Natural killer cell (primary cell): ENCODE measurements around a stretch of chr9.

DNA sequence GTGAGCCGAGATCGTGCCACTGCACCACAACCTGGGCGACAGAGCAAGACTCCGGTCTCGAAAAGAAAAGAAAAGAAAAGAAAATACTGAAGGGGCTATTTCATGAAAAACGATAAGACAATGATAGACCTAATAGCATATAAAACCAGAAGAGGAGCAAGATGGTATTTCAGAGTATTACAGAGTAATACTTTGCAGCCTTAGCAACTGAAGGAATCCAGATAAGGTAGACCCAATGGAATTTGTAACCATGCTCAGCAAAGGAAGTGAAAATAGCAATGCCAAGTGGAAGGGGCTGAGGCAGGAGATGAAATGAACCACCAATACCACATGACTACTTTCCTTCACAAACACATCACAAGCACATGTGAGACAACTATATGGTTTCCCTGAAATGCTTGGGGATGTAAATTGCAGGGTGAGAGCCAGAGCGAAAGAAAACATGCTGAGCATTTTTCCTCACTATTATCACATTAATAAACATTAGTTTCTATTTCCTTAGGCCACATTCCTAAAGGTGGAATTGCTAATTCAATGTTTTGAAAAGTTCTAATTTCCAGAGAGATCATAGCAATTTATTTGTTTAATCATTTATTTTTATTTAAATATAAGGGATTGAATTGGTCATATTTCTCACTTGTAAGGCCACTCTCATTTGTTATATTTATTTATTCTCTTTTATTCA, 79.8 kb upstream of the MELK start:
- PRO-cap: no peak

GRCh38 chr9:36566626-36567415, 5.9 kb upstream of the MELK start:
- PRO-cap: no peak

GRCh38 chr9:36802453-36802899, 229.8 kb downstream of the MELK start:
- PRO-cap: no peak

DNA sequence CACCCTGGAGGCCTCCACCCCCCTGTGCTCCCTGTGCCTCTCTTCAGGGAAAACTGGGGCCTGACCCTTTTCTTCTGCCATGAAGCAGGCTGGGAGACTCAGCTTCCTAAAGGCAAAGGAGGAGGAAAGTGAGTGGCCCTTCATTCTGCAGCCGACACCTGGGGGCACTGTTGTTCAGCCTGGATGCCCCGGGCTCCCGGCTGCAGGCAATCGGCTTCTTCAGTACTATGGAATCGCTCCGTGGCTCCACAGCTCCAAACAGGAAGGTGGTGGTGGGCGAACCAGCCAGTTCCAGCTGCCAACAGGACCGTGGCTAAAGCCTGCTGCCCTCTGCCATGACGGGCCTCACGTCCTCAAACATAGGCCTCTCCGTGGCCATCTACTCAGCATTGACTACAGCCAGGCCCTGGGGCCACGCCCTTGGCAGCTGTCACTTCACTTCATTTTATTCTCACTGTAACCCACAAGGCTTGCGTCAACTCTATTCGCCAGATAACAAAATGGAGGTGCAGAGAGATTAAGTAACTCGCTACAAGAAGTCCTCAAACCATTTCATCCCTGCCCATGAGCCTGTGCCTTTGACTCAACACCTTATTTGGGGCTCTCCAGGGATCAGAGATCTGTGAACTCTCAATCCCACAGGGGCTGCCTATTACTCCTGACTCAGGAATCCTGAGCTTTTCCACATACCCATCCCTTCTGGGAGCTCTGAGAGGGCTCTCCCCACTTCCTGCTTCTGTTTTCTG, 38.0 kb downstream of the PAX5 start:
- PRO-cap: no peak

- PRO-cap: no peak
Measured at GRCh38 chr9:37029206-37029564, 4.9 kb downstream of the PAX5 start.

DNA sequence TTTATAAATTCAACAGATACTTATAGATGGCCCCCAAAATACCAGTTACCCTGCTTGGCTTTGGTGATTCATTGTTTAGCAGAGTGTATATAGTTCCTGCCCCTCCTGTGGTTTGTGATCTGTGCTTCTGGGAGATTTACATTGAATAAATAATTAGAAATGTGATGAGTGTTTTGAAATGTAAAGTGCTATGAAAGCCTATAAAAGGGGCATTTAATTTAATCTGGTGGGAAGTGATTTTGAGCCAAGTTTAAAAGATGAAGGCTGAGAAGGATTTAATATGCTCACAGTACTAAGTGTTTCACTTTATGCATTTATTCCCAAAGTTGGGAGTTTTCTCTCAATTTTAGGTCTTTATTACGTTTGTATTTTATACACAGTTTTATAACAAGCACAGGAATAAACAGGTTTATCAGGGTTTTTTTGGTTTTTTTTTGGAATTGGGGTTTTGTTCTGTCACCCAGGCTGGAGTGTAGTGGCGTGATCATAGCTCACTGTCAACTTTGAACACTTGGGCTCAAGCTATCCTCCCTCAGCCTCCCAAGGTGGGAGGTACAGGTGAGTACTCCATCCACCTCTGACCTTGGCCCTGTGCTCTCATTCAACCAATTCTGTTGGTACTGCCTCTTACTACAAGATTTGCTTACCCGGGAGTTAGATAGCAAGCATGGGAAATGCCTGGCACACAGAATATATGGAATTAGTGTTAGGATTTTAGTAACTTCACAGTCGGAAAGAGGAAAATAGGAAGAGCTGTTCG, 36.5 kb upstream of the ZCCHC7 start:
- PRO-cap: no peak

DNA sequence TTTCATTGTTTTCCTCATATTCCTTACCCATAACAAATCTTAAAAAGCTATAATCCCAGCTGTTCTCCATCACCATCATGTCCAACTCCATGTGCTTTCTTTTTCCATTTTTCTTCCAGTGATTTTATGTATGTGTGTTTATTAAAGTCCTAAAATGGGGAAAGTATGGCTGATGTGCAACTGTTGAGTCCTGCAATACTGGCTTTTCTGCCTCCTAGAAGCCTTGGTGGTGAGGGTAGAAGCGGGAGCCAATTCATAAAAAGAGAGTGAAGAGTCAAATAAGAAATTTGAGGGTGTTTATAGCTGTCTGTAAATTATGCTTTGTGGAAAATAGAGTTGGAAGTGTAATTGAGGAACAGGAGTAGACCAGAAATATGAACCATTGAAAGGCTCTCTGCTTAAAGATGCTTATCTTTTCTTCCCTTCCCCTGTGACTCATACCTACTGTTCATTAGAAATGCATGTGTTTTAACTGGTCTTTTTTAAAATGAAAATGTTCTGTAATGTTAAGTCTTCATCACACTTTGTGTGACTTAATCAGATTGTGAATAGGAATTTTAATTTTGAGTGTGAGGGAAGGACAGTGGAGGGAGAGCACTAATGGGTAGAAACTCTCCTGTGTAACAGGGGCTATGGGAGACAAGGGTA, 80.2 kb downstream of the ZCCHC7 start:
- PRO-cap: no peak

DNA sequence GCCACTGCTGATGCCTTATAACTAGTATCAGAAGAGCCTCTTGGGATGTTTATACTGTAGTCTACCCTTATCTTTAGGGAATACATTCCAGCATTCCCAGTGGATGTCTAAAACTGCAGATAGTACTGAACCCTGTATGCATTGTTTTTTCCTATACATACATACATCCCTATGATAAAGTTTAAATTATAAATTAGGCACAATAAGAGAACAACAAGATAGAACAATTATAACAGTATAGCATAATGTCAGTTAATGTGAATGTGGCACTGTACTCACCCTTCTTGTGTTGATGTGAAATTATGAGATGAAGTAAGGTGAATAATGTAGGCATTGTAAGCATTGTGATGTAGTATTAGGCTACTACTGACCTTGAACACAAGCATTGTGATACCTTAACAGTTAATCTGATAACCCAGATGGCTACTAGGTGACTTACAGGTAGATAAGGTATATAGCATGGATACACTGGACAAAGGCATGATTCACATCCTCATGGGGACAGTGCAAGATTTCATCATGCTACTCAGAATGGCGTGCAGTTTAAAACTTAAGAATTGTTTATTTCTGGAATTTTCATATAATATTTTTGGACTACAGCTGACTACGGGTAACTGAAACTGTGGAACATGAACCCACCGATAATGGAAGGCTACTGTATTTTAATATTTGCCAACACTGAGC, 134.7 kb downstream of the ZCCHC7 start:
- PRO-cap: no peak

DNA sequence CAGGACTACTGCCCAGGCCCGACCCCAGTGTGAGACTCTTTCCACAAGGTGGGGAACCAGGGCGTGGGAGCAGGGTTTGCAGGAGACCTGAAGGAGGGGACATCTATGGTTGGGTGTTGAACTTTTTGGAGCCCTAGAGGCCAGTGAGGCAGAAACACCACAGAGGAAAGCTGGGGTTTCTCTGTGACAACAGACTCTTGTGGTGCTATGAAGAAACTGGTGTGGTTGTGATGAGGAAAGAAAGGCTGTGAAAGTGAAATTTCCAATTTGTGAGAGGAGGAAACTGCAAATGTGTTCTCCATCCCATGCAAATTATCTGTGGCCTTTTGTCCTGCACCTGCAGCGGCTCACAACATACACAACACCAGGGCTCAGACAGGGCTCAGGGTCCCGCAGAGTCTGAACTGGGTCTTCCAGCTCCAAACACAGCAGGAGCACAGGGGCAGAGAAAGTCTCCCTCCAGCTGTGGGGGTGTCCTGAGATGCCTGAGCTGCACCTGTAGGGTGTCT, 51.5 kb upstream of the GRHPR start:
- PRO-cap: no peak

- PRO-cap: no peak
Measured at GRCh38 chr9:37371491-37372412, 50.7 kb upstream of the GRHPR start.

DNA sequence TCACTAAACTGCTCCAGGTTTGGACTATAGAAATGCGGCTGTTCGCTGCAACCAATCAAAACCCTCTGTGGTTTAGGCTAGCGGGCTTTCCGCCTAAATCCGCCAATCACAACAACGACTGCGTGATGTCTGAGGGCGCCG, 344 bp upstream of the ZBTB5 start:
- PRO-cap: no peak

GRCh38 chr9:37508095-37509070, 22.6 kb downstream of the POLR1E start:
- PRO-cap: no peak

- PRO-cap: no peak
Measured at GRCh38 chr9:37587464-37587954, 4.9 kb downstream of the TOMM5 start.

GRCh38 chr9:37913500-37914114, 9.7 kb upstream of the SLC25A51 start:
- PRO-cap: no peak

DNA sequence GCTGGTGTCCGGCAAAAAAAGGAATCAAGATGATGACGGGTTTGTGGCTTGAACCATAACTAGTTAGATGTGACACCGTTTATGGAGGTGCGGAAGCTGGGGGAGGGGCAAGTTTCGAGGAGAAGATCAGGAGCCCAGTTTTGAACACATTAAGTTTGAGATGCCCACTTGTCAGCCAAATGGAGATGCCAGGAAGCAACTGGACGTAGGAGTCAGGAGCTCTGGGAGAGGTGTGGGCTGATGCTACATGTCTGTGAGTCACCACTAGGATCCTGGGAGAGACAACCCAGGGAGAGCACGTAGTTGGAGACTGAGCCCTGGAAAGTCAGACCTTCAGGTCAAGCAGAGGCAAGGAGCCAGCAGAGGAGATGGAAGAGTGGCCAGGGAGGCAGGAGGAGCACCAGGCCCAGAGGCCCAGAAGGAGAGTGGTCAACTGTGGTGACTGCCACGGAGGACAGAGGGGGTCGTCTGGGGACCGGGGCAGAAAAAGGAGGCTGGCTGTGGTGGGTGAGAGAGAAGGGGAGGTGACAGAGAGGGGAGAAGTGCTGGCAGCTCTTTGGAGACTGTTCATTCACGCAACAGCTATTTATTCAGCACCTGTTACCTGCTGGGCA, 48.9 kb upstream of the SLC25A51 start:
- PRO-cap: no peak

GRCh38 chr9:37968931-37969692, 65.2 kb upstream of the SLC25A51 start:
- PRO-cap: no peak

GRCh38 chr9:38004908-38005314, 64.1 kb downstream of the SHB start:
- PRO-cap: no peak

- PRO-cap: no peak
Measured at GRCh38 chr9:38023625-38024266, 45.3 kb downstream of the SHB start.

DNA sequence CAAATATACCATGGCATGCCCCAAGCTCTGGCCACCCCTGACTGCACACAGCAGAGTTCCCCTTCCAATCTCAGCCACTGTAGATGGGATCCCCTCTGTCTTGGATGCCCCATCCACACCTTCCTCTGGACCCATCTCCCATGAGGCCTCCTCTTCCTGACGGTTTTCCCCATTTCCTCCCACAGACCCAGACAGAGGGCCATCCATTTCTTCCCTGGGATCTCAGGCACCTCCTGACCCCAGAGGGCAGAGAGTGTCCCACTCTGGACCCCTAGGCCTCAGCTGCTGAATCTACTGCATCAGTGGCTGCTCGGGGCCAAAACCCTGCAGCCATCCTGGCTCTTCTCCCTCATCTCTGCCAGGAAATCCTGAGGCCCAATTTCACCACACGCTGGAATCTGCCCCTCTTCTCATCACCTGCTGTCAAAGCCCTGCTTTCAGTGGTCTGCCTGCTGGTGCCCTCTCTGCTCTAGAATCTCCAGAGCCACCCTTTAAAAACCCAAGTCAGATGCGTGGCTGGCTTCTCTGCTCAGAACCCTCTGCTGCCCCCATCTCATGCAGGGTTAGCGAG, 10.9 kb downstream of the SHB start:
- PRO-cap: no peak

GRCh38 chr9:38195589-38195864, 126.5 kb upstream of the SHB start:
- PRO-cap: no peak